BJ (cell line): ENCODE measurements around a stretch of chr7.

GRCh38 chr7:158753050-158754215, 48.8 kb upstream of the NCAPG2 start:
- CAGE, long polyA plus RNA = no peak
- RRBS = no CpG with 5 or more reads among the region's 16 CpGs

DNA sequence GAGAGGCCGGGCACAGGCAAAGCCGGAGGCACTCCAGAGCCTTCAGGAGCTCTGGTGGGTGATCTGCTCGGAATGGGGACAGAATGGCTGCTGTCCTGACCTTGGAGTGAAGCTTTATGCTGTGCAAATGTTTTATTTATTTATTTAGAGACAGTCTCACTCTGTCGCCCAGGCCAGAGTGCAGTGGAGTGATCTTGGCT, 55.4 kb downstream of the DYNC2I1 start:
- CAGE, long polyA plus RNA = no peak
- RRBS = no CpG with 5 or more reads among the region's 4 CpGs

- CAGE, long polyA plus RNA = no peak
- RRBS = no CpG with 5 or more reads among the region's 15 CpGs
Observed at GRCh38 chr7:159068204-159068867, 76.3 kb downstream of the VIPR2 start.

DNA sequence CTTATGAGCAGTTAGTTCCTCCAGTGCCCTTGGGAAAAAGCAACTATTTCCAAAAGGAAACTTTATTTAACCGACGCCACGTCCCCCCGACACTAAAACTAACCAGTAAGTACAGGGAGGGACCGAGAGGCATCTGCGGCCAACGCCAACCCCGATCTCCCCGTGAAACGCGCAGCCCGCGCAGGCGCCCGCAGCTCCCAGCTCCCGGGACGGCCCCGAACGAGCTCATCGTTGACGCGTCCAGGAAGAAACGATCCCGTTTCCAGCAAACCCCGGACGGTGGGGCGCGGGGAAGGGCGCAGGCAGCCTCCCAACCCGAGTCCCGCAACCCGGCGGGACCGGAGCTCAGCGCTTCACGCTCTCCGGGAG, 488 bp downstream of the VIPR2 start:
- CAGE, long polyA plus RNA = no peak
- RRBS = 4% methylated on average over 17 of the region's 37 CpGs